Rectum (tissue), 1 donor: ENCODE measurements around a stretch of chr19.

GRCh38 chr19:37707713-37708069 lies 11.9 kb downstream of the ZNF607 start:
- PRO-cap: no peak

- PRO-cap: bidirectional peak, plus-strand start at chr19:37936457, minus-strand start at chr19:37936333
Observed at GRCh38 chr19:37936169-37936946, 29.4 kb downstream of the SIPA1L3 start.

DNA sequence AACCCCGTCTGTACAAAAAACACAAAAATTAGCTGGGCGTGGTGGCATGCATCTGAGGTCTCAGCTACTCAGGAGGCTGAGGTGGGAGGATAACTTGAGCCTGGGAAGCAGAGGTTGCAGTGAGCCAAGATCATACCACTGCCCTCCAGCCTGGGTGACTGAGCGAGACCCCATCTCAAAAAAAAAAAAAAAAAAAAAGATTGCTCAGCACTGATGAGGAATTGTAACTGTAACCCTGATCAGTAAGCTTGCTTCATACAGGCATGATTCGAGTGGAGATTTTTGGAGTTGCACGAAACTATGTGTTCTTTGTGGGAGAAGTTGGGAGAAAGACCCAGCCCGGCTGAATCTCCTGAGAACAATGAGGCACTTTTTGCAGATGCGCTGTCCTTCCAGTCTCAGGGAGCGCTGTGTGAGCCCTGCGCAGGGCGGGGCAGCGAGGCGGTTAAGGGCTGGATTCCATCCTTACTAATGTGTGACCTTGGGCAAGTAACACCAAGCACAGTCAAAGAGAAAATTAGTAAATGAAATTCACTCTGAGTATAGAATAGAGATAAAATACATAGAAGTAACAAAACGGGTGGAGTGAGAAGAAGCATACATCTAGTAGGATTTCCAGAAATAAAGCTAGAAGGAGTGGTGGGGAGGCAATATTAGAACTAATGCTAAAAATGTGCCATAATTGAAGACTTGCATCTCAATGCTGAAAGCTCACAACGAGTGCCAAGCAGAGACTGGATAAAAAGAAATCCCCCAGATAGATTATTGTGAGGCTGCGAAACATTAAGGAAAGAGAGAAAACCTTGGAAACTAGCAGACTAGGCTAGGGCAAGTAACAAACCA lies 76.9 kb downstream of the SIPA1L3 start:
- PRO-cap: no peak

GRCh38 chr19:38045954-38046850 lies 139.2 kb downstream of the SIPA1L3 start:
- PRO-cap: no peak

DNA sequence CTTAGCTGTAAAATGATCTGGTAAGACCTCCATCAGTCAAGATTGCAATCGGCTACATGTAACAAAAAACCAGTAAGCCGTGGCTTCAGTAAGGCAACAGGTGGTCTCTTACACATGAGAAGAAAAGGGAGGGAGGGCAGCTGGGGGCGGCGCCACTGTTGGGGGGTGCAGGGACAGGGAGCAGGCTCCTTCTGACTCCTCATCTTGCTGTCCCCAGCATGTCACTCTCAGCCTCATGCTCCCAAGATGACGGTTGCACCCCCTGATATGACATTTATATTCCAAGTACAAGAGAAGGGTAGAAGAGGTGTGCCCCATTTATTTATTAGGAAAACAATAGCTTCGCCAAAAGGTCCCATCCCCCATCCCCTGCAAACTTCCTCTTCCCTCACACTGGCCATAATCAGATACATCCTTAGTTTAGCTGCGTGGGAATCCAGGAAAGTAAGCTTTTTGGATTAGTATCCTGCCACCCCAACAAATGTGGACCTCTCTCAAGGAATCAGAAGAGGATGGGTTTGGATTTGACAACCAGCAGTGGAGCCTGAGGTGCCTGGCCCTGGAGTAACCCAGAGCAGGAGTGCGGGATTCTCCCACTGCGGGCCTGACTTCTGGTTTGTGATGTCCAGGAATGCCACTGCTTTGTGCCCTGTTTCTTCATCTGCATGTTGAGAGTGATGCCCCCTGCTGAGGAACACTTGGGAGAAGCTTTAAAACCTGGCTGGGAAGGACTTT lies 148.3 kb downstream of the SIPA1L3 start:
- PRO-cap: no peak

DNA sequence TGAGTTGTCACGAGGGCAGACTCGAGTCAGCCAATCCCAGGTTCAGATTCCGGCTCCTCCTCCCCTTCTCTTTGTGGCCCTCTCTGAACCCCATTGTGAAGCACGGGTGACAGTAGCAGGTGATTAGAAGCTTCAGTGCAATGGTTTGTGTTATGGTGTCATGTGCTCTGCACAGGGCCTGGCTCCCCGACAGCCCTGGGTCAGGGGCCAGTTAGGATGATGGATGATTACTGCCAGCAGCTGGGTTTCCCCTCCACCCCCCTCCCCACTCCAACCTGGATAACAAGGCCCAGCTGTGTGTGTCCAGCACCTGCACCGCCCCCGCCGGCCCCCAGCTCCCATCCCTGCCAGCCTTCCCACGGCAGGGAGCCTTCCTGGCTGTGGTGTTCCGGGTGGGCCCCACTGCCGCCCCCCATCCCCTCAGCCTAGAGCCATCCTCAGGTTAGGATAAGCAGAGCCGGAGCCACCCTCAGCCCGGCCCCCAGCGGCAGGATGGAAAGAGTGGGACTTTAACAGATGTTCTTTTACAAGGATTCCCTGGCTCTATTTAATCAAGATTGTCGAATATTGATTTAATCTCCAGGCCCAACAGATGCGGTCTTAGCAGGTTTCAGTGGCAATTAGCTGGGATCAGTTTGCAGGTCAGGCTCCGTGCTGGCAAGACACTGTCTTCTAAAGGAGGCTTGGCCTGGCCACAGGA lies 156.1 kb downstream of the SIPA1L3 start:
- PRO-cap: no peak

GRCh38 chr19:38079998-38080413 lies 144.0 kb downstream of the DPF1 start:
- PRO-cap: no peak

- PRO-cap: no peak
Observed at GRCh38 chr19:38172104-38172653, 51.8 kb downstream of the DPF1 start.

DNA sequence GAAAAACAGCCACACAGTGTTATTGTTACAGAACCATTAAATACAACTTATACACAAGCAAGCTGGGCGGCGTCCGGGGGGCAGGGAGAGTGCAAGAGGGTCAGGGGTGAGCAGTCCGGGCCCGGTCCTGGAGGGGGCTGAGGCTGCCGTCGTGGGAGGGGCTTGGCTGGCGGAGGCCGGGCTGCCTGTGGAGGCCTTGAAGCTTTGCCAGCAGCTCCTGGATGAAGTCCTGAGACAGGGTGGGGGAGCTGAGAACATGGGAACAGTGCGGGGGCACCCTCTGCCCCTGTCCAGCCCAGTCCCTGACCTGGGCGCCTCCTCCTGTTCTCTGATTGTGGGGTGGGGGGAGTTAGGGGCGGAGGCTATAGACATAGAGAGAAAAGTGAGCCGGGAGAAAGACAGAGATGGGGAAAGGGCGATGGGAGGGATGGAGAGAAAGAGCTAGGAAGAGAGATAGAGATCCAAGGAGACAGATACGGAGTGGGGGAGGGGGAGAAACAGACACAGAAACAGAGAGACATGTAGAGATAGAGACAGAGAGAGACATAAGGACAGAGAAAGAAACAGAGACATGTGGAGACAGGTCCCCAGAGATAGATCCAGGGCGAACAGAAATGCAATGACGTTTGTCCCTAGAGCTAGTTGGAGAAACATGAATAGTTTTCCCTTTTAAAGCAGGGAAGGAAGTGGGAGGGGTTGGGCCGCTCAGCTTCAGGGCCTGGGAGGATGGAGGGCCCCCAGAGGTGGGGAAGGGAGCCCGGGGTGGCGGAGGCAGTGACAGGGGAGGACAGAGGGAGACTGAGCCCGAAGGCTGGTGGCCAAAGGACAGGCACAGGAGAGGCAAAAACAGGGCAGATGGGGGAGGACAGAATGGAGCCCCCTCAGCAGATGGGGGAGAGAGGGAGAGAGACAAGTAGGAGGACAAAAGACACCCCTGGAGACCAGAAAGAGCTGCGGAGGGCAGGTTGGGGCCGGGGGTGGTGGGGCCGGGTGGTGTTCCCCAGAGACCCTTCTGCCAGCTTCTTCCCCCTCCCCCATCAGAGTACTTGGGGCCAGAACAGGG lies 4.6 kb downstream of the PPP1R14A start:
- PRO-cap: bidirectional peak, plus-strand start at position 401 of the sequence, minus-strand start outside the sequence; bidirectional peak, plus-strand start at position 740 of the sequence, minus-strand start at position 644 of the sequence

DNA sequence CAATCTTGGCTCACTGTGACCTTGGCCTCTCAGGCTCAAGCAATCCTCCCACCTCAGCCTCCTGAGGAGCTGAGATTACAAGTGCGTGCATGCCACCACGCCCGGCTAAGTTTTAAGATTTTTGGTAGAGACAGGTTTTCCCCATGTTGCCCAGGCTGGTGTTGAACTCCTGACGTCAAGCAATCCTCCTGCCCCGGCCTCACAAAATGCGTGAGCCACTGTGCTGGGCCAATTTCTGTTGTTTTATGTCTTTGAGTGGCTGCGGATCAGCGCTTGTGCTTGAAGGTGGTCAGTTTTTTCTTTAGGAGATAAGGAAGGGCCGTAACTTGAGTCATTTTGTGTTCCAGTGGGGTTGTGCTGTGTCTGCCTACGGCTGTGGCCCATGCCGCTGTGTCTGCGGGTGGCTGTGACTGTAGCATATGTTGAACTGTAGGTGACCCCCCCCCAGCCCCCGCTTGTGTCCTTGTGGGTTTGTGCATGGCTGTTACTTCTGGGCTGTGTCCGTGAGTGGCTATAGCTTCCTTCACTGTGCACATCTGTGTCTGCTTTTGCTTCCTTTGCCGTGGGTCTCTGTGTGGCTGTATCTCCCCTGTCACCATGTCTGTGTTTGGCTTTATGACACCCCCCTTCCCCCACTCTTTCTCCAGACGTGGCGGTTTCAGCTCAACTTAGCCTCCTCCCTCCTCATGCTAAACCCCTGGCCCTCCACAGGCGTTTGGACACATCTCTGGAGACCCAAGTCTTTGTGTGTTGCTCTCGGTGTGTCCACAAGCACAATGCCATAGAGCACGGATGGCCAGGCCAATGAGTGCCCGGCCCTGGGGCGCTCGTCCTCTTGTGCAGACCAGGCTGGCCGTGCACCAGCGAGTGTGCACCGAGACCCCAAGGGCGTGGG lies 741 bp downstream of the PPP1R14A start:
- PRO-cap: unidirectional peak, minus-strand start at position 395 of the sequence

- PRO-cap: no peak
Observed at GRCh38 chr19:38284263-38284745, 19.7 kb upstream of the C19orf33 start.

- PRO-cap: no peak
Observed at GRCh38 chr19:38327619-38328195, 7.9 kb upstream of the CATSPERG start.

- PRO-cap: no peak
Observed at GRCh38 chr19:38417510-38418429, 8.2 kb downstream of the RASGRP4 start.

DNA sequence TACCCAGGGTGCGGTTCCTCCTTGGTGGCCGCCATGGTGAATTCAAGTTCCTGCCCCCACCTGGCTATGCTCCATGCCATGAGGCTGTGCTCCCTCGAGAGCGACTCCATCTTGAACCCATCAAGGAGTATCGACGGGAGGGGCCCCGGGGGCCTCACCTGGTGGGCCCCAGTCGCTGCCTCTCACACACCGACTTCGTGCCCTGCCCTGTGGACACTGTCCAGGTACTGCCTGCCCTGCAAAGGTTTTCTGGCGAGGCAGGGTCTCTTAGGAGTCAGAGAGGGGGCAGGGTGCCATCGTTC lies 26.8 kb downstream of the RYR1 start:
- PRO-cap: unidirectional peak, minus-strand start at position 184 of the sequence

GRCh38 chr19:38584834-38585276 lies 32.9 kb downstream of the MAP4K1 start:
- PRO-cap: no peak

DNA sequence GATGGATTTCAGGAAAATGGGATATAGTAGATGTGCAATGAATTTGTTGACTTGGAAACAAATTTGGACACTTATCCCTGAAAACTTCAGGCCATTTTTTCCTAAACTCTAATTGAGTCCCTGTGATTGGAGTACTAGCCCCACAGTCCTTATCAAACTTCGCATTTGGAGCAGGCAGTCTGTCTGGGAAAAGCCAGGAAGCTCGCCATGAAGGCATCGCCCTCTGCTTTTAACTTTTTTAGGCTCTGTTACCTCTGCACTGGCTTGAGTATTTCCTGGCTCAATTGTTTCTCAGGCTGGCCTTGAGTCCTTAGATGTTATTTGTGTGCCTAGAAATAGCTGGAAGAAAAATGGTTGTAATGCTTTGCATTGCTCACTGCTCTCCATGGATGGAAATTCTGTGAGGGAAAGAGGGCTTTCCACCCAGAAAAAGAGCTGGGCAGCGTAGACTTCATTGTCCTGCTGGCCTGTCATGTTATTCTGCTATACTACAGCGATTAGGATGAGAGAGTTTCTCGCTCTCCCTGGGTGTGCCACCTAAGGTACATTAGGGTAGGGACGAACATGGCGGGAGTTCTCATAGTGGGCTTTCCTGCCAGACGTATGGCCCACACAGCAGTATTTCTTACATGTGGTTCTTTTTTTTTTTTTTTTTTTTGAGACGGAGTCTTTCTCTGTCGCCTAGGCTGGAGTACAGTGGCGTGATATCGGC lies 24.3 kb downstream of the ACTN4 start:
- PRO-cap: no peak

DNA sequence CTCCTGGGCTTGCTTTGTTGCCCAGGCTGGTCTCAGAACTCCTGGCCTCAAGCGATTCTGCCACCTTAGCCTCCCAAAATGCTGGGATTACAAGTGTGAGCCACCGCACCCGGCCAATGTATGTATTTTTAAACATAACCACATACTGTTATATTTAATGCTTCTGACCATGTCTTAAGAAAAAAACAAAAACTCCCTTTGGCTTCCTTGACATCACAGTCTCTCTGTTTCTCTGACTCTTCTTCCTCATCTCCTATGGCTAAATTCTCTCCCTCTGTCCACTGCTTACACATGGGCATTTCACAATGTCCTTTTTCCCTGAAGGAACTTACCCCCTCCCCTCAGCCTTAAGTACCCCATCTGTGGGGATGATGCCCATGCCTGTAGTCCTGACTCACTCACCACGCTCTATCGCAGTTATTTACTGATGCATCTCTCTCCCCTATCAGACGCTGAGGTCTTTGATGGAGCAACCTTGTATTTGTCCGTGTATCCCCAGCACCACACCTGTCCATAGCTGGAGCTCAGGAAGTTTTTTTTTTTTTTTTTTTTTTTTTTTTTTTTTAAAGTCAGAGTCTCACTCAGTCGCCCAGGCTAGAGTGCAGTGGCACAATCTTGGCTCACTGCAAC lies 32.3 kb downstream of the ACTN4 start:
- PRO-cap: no peak

GRCh38 chr19:38723462-38723826 lies 20.8 kb downstream of the CAPN12 start:
- PRO-cap: no peak

- PRO-cap: no peak
Observed at GRCh38 chr19:38724633-38725309, 19.5 kb downstream of the CAPN12 start.

- PRO-cap: bidirectional peak, plus-strand start at chr19:38735493, minus-strand start at chr19:38735422; bidirectional peak, plus-strand start at chr19:38735623, minus-strand start at chr19:38735637; unidirectional peak, minus-strand start at chr19:38735686
Observed at GRCh38 chr19:38734944-38735797, 9.1 kb downstream of the CAPN12 start.